SK-MEL-5 (cell line): ENCODE results near the gene TMEM244.

DNA sequence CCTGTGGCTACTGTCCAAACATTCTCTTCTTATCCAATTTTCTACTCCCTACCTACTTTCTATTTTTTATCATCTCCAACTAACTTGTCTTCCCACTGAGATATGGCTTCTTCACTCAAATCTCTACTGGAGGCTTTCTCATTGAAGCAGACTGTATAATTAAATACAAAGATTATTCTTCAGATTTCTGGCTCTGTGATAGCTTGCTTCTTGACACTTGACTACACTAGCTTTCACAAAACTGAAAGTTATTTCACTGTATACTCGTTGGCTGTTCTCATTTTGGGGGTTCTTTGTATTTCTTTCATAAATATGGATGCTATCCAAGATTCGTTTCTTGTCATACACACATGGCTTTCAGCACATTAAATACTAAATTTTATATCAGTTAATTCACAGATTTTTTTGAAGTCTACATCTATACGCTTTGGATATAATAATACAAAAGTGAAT is 232.5 kb downstream of the PTPRK start:
RAMPAGE:
- cytosol, long total RNA: no peak
- long total RNA: no peak
- nucleus, long total RNA: no peak

GRCh38 chr6:128374379-128375146 is 145.8 kb downstream of the PTPRK start:
RAMPAGE:
- cytosol, long total RNA: no peak
- long total RNA: no peak
- nucleus, long total RNA: no peak

RAMPAGE:
- cytosol, long total RNA: no peak
- long total RNA: no peak
- nucleus, long total RNA: no peak
Measured at GRCh38 chr6:128517277-128517830, 3.0 kb downstream of the PTPRK start.

GRCh38 chr6:128655881-128656322 is 135.5 kb upstream of the PTPRK start:
RAMPAGE:
- cytosol, long total RNA: no peak
- long total RNA: no peak
- nucleus, long total RNA: no peak

GRCh38 chr6:128912578-128913084 is 29.7 kb downstream of the LAMA2 start:
RAMPAGE:
- cytosol, long total RNA: no peak
- long total RNA: no peak
- nucleus, long total RNA: no peak

DNA sequence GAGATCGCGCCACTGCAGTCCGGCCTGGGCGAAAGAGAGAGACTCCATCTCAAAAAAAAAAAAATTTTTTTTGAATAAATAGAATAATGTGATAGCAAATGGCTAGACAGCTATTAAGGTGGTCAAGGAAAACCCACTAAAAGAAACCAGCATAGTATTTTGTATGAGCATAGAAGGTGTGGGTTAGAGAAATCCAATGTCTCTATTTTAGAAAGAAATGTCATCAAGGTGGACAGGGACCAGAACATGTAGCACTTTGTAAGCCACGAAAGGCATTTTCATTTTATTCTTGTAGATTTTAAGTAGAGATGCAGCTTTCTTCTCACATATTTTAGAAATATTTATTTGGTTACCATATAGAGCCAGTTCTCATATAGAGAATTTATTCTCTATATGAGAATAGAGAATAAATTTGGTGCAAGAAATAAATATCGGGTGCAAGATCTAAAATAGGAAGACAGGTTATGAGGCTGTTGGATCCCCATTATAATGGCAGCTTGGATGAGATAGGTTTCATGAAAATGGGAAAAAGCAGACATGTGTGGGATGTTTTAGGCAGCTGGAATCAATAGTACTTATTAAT is 130.5 kb downstream of the LAMA2 start:
RAMPAGE:
- cytosol, long total RNA: no peak
- long total RNA: no peak
- nucleus, long total RNA: no peak

DNA sequence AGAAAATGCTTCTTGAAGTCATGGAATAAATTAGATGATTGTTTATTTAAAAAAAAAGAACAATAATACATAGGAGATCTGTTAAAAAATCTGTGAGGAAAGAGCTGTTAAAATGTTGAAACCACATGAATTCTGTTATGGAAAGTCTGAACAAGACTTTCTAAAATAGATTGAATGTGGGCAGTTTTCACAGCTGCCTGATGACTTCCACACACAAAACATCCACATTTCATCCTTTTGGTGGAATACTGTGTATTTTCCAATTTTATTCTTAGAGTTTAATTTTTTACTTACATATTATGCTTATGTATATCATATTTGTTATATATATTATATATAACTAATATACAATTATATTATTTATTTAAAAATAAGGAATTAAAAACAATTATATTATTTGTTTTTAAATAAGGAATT is 186.1 kb downstream of the LAMA2 start:
RAMPAGE:
- cytosol, long total RNA: no peak
- long total RNA: no peak
- nucleus, long total RNA: no peak

RAMPAGE:
- cytosol, long total RNA: no peak
- long total RNA: no peak
- nucleus, long total RNA: no peak
Measured at GRCh38 chr6:129645214-129646198, 64.5 kb downstream of the ARHGAP18 start.

DNA sequence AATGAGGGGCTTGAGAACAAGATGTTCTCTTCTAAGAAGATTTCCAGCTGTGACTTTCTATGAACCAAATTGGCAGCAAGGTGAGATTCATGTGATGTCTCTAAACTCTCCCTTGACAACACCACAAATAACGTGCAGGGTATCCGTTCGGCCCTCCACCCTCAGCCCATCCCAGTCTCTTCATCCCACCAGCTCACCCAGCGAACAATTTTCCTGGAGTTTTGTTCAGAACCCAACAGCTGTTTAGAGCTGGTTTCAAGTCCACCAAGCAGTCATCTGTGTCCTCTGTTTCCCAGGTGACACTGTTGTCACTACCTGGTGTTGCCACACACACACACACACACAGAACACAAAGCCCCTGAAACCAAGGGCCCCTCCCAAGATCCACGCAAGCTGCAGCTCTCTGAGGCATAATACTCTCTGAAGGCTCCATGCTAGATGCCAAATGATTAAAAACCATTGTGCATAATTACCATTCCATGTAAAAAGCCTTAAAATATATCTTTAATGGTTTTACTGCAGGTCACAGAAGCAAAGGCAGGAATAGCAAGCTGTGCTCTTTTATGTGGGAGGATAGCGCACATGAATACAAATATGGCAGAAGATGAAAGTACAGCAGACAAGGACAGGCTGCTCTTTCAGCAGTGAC is 48.2 kb downstream of the ARHGAP18 start:
RAMPAGE:
- cytosol, long total RNA: no peak
- long total RNA: no peak
- nucleus, long total RNA: no peak

DNA sequence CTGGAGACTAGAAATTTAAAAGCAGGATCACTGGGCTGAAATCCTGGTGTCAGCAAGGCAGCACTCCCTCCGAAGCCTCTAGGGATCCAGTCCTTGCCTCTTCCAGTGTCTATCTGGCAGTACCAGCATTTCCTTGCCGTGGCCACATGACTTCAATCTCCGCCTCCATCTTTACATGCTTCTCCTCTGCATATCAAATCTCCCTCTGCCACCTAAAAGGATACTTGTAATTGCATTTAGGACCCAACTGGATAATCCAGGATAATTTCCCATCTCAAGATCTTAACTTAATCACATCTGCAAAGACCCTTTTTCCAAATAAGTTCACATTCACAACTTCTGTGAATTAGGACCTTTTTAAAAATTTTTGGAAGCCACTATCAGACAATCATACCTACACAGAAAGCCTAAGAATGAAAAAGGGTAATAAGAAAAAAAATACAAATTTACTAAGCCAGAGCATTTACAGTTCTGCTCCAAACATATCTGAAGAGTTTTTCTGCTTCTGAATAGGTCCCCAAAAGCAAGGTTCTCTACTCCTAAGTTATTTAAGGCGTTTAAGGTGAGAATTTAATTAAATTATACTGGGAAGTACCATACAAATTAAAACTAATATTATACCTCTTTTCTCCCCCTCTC is 30.0 kb downstream of the ARHGAP18 start:
RAMPAGE:
- cytosol, long total RNA: no peak
- long total RNA: no peak
- nucleus, long total RNA: no peak

DNA sequence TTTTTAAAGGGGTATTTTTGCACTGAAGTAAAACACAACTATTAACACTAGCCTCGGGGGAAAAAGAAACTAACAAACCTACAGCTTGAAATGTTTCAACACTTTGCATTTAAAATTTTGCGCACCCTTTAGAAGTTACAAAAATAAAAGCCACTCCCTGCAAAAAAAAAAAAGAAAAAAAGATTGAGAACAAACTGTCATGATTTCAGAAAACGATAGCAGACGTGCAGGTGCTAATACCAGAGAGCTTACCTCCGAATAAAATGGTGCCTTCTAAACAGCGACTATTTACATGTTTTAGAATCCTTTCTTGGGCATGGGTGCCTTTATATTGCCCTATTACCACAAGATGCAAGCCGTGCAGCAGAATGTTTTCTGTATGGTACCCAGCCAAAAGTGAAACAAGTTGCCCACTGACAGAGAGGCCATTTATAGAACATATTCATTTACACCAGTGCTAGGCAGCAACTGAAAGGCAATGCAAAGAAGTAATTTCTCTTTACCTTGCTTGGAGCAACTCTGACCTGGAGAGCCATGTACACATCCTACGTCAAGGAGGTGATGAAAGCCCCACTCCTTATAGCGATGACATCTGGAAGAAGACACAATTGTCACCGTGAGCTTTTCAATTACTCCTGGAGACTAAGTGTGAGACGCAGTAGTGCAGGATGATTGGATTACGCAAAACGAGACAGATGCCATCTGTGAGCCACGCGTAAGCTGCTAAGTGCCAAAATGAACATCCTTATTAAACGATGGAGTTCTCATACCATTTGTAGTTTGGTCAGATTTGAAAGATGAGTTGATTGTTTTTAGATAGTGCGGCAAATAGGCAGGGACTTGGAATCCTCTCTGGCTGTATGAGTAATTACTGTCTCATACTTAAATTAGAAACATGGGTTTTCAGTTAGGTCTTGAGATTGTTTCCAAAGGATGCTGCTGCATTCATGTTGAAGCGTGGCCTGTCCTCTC is at the start of gene TMEM244:
TSS of gene TMEM244 (minus strand) at position 663 of the 972 bp plus-strand sequence.
RAMPAGE:
- cytosol, long total RNA: no peak
- long total RNA: no peak
- nucleus, long total RNA: no peak

RAMPAGE:
- cytosol, long total RNA: no peak
- long total RNA: no peak
- nucleus, long total RNA: no peak
Measured at GRCh38 chr6:130132408-130132842, 90.3 kb downstream of the SAMD3 start.

RAMPAGE:
- cytosol, long total RNA: no peak
- long total RNA: no peak
- nucleus, long total RNA: no peak
Measured at GRCh38 chr6:130138249-130139015, 84.3 kb downstream of the SAMD3 start.

DNA sequence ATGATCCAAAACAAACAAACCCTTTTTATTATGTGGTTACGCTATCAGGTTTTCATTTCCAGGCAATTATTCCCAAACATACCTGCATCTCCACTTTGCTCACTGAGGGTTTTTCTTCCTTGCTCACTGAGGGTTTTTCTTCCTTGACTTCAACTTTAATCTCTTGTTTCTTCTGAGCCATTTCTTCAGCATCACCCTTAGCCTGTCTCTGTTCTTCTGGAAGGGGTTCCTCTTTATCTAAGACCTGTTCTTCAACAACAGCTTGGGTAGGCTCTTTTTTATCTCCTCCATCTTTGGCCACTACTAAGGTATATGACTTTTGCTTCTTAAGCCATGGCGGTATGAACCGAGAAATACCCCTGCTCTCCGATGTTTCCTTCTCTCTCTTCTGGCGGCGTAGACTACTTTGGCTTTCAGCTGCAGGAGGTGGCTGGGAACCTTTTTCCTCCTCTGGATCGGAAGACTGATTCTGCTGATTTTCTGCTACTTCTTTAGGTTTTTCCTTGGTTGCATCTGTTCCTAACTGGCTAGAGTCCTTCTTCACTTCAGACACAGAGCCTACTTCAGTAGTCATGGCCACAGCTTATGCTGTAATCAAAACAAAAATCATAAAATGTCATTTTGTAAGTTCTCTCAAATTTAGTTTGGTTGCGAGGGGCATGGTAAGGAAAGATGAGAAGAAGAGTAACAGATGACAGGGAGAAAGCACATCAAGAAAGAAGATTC is 107.0 kb downstream of the EPB41L2 start:
RAMPAGE:
- cytosol, long total RNA: no peak
- long total RNA: no peak
- nucleus, long total RNA: no peak

DNA sequence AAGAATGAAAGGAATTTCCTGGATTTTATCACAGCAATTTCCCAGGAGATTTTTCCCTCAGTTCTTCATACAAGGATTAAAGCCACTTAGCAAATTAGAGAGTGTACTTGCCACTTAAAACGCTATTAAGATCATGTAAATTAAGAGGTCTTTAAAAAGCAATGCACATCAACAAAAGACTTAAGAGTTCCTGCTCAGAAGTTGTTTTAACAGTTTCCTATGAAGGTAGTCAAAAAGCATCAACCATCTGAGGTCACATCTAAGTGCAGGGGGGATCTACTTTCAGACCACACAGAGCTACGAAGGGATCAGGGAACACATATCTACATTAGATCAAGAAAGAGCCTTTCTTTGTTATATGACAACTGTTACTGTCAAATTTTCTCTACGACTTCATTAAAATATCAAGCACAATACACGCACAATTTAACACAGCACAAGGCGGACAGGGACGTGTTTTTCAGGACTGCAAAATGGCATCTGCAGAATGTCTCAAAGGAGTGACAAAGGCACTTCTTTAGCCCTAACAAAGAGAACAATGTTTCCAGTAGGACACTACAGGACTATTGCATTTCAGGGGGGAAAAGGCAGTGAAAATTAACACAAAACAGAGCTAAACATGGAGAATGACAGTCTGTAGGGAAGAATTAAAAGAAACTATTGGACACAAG is 65.7 kb downstream of the EPB41L2 start:
RAMPAGE:
- cytosol, long total RNA: no peak
- long total RNA: no peak
- nucleus, long total RNA: no peak

DNA sequence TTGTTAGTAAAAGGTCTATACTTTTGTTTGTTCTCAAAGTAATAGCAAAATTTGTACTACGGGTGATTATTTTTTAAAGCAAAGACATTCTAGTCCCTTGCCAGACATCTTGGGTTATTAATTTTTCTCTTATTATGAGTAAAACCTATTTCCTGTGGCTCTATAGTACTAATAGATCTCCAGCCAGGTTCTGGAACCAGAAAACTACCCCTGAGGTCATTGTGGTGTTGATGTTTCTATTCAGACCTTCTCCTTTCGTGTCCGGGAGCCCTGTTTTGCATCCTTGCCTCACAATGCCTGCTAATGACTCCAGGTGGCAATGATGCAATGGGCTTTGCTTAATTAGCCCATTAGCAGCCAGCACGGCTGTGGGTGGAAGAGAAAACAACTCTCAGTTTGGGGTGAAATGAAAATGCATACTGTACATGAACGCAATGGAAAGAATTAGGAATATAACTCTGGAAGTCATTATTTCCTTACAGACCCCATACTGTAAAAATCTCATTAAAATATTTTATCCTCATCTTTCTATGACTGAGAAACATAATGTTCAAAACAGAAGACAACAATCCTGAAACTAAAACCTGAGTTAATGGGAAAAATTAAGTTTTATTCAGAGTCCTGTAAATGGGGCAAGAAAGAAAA is 62.9 kb upstream of the ARG1 start:
RAMPAGE:
- cytosol, long total RNA: no peak
- long total RNA: no peak
- nucleus, long total RNA: no peak

DNA sequence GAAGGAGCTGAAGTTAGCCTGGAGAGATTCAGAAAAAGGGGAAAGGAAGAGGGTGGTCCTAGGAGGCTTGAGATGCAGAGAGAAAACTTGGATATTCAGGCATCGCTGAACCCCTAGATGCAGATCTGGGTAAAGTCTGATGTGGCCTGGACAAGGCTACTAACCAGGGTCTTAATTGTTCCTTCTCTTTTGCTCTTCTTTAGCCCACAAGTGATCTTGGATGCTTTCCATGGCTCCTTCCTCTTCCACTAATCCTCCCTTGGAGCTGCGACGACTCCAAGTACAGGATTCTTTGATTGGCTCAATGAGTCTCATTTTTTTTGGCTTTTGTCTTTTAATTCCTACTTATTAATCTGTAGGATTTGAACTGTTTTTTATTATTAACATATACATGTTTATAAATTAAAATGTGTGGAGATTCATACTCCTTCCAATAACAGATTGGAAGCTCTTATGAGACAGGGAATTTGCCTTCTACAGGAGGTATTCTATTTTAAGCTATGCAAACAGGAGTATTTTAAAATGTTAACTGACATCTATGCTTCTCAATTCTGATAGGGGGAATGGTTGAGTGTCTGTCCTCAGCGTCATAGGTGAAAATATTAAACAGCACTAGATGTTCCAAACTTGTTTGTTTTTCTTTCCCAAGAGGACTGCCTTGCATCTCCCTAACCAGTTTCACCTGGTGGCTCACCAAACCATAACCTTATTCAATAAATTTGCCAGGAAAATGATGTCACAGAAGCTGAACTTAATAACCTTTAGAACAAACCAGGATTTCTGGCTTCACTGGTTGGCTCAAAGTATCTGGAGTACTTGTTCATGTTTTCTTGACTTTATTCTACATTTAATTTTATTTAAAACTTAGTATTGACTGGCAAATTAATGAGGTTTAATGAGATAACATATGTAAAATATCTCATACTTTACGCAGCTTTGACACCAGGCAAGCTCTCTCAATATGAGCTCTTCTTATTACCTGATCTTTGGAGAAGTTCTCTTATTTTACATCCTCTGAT is 24.7 kb upstream of the ARG1 start:
RAMPAGE:
- cytosol, long total RNA: no peak
- long total RNA: no peak
- nucleus, long total RNA: no peak

DNA sequence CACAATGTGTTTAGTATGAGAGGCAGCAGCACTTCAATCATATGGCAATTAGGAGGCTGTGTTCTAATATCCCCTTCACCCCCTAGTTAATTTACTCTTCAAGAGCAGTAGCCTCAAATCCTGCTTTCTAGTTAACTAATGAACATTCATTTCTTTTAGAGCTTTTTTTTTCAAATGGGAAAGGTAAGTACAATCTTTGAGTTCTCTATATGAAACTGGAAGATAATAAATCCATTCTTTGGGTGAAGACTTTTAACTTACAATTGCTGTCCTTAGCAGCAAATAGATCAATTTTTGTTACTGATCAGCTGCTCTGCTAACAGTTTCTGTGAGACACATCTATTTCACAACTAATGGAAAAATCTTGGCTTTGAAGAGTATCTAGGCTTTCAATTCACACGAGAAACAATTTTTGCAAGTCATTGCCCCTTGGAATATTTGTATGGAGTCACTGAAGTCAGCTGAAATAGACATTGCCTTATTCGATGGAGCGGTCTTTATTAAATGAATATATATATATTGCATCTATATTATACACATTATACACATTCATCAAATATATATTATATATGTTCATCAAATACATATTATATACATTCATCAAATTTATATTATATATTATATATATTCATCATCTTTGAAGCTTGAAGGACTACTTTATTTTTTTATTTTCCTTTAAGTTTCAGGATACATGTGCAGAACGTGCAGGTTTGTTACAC is 20.4 kb upstream of the ARG1 start:
RAMPAGE:
- cytosol, long total RNA: no peak
- long total RNA: no peak
- nucleus, long total RNA: no peak

DNA sequence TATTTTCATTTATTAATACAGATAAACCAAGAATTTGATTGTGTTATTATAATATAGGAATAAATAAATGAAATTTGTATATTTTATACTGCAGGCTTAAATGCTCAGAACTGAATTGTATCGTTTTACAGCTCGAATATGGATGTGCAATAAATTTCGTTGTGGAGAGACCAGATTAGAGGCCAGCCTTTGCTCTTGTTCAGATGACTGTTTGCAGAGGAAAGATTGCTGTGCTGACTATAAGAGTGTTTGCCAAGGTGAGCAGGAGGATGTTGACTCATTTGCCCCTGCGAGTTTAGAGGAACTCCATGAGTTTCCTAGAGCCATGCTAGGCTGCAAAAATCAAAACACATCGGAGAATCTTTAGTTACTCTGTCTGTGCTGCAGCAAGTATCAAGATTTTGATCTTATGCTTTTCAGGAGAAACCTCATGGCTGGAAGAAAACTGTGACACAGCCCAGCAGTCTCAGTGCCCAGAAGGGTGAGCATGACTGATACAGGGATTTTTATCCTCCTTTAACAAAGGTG is 15.4 kb downstream of the ENPP3 start:
RAMPAGE:
- cytosol, long total RNA: no peak
- long total RNA: no peak
- nucleus, long total RNA: no peak

GRCh38 chr6:131863487-131863759 is 55.6 kb downstream of the ENPP1 start:
RAMPAGE:
- cytosol, long total RNA: no peak
- long total RNA: no peak
- nucleus, long total RNA: no peak